Endothelial cell of umbilical vein (primary cell): ENCODE measurements around a stretch of chr1.

GRCh38 chr1:225693961-225694651, 41.2 kb upstream of the ENAH start:
- PRO-cap: bidirectional peak, plus-strand start at chr1:225694423, minus-strand start at chr1:225694237
CAGE:
- cytosol, long polyA minus RNA: no peak
- cytosol, long polyA plus RNA: no peak
- long polyA plus RNA: no peak
- nucleus, long polyA minus RNA: no peak
- nucleus, long polyA plus RNA: no peak

DNA sequence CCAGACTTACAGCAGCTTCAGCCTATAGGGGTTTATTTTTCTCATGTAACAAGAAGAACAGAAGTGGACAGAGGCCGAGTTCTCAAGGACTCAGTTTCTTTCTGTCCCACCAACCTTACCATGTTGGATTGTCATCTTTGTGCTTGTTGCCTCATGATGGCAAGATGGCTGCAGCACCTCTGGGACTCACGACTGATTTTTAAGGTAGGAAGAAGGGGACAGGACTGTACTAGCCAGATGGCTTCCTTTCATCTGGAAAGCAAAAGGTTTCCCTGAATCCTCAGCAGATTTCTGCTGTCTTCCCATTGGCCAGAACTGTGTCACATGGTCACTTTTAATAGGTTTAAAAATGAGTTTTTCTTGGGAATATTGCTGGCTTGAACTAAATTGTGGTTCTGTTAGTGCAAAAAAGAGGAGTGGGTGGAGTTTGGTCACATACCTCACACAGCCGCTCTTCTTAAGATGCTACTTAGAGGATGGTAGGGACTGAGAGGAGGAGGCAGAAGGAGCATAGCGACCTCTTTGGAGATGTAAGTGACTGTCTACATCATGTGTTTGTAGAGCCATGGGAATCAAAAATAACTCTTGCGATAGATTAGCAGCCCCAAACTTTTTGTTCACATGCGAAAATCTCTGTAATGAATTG, 48.1 kb upstream of the ENAH start:
- PRO-cap: no peak
CAGE:
- cytosol, long polyA minus RNA: no peak
- cytosol, long polyA plus RNA: no peak
- long polyA plus RNA: no peak
- nucleus, long polyA minus RNA: no peak
- nucleus, long polyA plus RNA: no peak

DNA sequence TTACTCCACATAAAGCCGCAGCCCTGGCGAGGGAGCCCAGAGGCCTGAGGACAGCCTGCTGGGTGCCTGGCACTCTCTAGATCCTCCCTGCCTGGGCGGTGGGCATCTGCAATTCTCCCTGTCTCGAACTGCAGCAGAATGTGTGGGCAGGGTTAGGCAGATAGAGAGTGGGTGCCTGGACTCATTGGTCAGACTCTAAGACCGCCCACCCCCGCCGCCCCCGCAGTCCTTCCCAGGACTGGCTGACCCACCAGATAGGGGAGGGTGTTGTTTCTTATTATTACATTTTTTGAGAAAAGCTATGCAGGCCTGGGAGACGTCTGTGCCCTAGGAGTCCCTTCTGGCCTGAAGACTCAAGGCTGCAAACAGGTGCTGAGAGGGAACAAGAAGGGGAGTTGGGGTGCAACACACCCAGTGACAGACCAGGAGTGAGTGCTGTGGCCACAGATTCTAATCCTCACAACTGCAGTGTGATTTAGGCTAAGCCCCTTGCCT, 14.1 kb downstream of the EPHX1 start:
- PRO-cap: no peak
CAGE:
- cytosol, long polyA minus RNA: no peak
- cytosol, long polyA plus RNA: no peak
- long polyA plus RNA: no peak
- nucleus, long polyA minus RNA: no peak
- nucleus, long polyA plus RNA: no peak

GRCh38 chr1:225889657-225890211, 788 bp upstream of the LEFTY1 start:
- PRO-cap: no peak
CAGE:
- cytosol, long polyA minus RNA: no peak
- cytosol, long polyA plus RNA: no peak
- long polyA plus RNA: no peak
- nucleus, long polyA minus RNA: no peak
- nucleus, long polyA plus RNA: no peak

GRCh38 chr1:225891131-225891846, 2.3 kb upstream of the LEFTY1 start:
- PRO-cap: no peak
CAGE:
- cytosol, long polyA minus RNA: no peak
- cytosol, long polyA plus RNA: no peak
- long polyA plus RNA: no peak
- nucleus, long polyA minus RNA: no peak
- nucleus, long polyA plus RNA: no peak

GRCh38 chr1:225919834-225920560, 4.1 kb downstream of the PYCR2 start:
- PRO-cap: no peak
CAGE:
- cytosol, long polyA minus RNA: no peak
- cytosol, long polyA plus RNA: no peak
- long polyA plus RNA: no peak
- nucleus, long polyA minus RNA: no peak
- nucleus, long polyA plus RNA: start-site peak on the minus strand at chr1:225919909-225919996, 18 and 19 reads in 2 replicates; start-site peak on the minus strand at chr1:225920056-225920106, 52 and 16 reads in 2 replicates

DNA sequence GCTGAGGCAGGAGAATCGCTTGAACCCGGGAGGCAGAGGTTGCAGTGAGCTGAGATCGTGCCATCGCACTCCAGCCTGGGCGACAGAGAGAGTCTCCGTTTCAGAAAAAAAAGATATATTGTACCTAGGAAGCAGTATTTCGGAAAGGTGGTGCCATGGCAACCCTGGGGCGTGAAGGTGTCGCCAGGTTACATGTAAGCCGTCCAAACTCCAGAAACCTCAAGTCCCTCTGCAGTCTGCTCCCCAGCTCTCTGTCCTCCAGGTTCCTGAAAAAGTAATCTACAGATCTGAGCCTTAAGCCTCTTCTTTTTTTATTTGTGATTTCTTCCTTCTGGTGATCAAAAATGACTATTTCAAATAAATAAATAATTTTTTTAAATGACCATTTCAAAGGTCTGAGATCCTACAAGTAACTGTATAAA, 1.6 kb upstream of the SDE2 start:
- PRO-cap: no peak
CAGE:
- cytosol, long polyA minus RNA: no peak
- cytosol, long polyA plus RNA: no peak
- long polyA plus RNA: no peak
- nucleus, long polyA minus RNA: no peak
- nucleus, long polyA plus RNA: no peak

DNA sequence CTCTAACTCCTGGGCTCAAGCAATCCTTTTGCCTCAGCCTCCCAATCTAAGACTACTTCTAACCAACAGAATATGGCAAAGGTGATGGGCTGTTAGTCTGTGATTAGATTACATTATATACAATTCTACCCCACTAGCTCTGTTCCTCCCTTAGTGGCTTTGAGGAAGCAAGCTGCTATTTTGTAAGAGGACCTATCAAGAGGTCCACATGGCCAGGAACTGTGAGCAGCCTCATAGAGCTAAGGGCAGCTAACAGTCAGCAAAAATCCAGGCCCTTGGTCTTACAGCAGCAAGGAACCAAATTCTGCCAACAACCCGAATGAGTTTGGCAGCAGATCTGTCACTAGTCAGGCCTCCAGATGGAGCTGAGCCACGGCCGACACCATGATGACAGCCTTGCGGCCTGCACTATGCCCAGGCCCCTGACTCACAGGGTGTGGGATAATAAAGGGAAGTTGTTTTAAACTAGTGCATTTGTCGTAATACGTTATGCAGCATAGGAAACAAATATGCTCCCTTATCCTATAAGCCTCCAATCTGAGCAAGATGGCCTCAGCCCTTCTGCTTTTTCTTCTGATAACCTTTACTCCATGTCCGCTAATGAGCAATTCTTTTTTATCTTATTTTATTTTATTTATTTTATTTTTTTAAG, 28.0 kb upstream of the H3-3A start:
- PRO-cap: no peak
CAGE:
- cytosol, long polyA minus RNA: no peak
- cytosol, long polyA plus RNA: no peak
- long polyA plus RNA: no peak
- nucleus, long polyA minus RNA: no peak
- nucleus, long polyA plus RNA: no peak

DNA sequence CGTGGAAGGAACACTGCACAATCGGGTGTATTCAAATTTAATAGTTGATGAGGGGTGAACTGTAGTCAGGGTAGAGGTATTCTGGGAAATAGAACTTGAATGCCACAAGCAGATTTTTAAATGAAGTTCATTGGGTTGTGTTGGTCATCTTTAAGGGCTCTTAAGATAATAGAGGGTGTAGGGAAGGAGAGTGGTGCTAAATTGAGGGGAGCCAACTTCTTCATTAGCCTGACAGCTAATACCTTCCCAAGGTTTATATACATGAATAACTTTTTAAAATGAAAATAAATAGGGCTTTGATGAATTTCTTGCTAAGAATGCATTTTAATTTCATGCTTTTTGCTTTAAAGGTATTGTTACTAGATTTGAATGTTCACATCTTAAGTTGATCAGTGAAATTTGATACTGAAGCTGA, 2.6 kb downstream of the H3-3A start:
- PRO-cap: no peak
CAGE:
- cytosol, long polyA minus RNA: no peak
- cytosol, long polyA plus RNA: no peak
- long polyA plus RNA: no peak
- nucleus, long polyA minus RNA: start-site peak on the plus strand centred at position 307 of the sequence, 245 bp wide, 14 reads
- nucleus, long polyA plus RNA: no peak

- PRO-cap: unidirectional peak, plus-strand start at chr1:226308721
CAGE:
- cytosol, long polyA minus RNA: no peak
- cytosol, long polyA plus RNA: no peak
- long polyA plus RNA: no peak
- nucleus, long polyA minus RNA: no peak
- nucleus, long polyA plus RNA: no peak
These were observed 585 bp downstream of the LIN9 start for GRCh38 chr1:226308087-226309070.

DNA sequence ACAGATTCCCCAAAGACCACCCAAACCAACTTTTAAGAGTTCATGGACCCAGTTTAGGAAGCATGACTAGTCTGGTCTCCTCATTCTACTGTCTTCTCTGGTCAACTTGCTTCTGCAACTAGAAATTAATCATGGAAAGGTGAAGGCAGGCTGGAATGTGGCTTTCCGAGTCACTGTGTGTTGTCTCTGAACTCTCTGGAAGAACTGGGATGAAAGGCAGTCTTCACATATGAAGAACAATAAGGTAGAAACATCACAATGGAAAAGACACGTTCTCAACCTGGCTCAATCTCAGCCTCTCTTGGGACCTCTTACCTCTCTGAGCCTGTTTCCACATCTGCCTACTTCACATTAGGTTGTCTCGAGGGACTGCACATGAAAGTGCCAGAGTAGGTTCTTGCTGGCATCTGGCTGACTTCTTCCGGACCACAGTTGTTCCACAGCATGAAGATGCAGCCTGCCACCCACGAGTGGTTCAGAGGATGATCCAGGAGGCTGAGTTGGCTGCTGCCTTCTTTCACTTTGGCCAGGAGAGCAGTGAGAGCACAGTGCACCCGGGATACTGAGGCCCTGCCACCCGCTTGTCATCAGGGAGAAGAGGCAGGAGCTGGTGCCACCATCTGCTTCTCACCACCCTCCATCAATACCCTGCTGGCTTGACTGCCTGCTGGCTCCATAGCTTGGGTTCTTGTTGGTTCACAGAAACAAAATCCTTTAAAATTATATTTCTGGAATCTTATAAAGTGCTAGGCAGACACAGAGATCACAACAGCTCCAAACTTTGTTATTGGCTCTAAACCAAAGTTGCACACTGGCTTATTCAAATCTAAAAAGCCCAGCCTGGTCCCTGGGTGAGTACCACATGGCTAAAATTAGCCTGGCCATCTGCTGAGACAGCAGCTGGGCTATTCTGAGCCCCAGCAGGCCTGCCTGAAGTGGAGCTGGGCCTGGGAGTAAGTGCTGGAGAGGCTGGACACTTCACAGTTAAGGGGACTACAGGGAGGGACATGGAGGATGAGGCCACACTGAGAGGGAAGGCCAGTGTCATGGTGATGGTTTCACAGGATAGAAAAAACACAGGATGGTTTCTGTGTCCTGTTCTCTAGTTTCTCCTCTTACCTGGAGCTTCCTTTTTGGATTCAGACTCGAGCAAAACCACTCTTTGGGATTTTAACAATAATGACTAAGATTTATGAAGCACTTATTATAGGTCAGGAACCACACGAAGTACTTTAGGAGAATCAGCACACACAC, 46.9 kb upstream of the LIN9 start:
- PRO-cap: no peak
CAGE:
- cytosol, long polyA minus RNA: no peak
- cytosol, long polyA plus RNA: no peak
- long polyA plus RNA: no peak
- nucleus, long polyA minus RNA: no peak
- nucleus, long polyA plus RNA: no peak

GRCh38 chr1:226400474-226401092, 7.3 kb downstream of the PARP1 start:
- PRO-cap: no peak
CAGE:
- cytosol, long polyA minus RNA: no peak
- cytosol, long polyA plus RNA: no peak
- long polyA plus RNA: no peak
- nucleus, long polyA minus RNA: no peak
- nucleus, long polyA plus RNA: no peak

GRCh38 chr1:226587036-226587350, 38.4 kb downstream of the STUM start:
- PRO-cap: no peak
CAGE:
- cytosol, long polyA minus RNA: no peak
- cytosol, long polyA plus RNA: no peak
- long polyA plus RNA: no peak
- nucleus, long polyA minus RNA: no peak
- nucleus, long polyA plus RNA: no peak

- PRO-cap: no peak
CAGE:
- cytosol, long polyA minus RNA: no peak
- cytosol, long polyA plus RNA: no peak
- long polyA plus RNA: no peak
- nucleus, long polyA minus RNA: no peak
- nucleus, long polyA plus RNA: no peak
These were observed 83.9 kb downstream of the ITPKB start for GRCh38 chr1:226655113-226655700.

DNA sequence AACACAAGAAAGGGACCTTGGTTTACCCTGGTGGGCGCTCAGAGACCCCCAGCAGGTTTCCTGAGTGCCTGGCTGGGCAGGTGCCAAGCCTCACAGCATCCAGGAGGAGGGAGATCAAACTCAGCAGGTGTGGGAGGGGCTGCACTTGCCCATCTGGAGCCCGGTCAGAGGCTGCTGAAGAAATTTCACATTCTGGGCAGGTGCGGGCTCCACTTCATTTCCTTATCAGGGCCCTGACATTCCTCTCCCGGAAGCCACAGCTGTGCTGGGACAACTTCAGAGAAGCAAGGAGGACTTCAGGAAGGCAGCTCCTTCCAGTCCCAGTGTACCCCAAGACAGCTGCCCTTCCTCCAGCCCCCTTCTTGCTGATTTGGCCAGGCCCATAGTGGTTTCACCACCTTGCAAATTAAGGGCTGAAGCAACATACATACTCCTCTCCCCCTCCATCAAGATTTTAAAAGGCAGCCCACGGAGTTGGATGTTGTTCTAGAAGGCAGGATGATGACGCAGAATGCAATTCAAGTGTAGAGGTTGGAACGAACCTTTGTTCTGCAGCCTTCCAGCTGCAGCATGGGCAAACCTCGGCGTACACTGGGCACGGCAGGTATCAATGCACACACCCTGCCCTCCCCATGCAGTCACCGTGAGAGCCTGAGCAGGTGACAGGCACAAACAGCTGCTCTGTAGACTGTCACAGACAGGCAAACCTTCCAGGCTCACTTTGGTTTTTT, 82.7 kb downstream of the ITPKB start:
- PRO-cap: no peak
CAGE:
- cytosol, long polyA minus RNA: no peak
- cytosol, long polyA plus RNA: no peak
- long polyA plus RNA: no peak
- nucleus, long polyA minus RNA: no peak
- nucleus, long polyA plus RNA: no peak

GRCh38 chr1:226664095-226665289, 74.6 kb downstream of the ITPKB start:
- PRO-cap: unidirectional peak, plus-strand start at chr1:226664205; bidirectional peak, plus-strand start at chr1:226664847, minus-strand start at chr1:226664565
CAGE:
- cytosol, long polyA minus RNA: no peak
- cytosol, long polyA plus RNA: no peak
- long polyA plus RNA: no peak
- nucleus, long polyA minus RNA: no peak
- nucleus, long polyA plus RNA: no peak

DNA sequence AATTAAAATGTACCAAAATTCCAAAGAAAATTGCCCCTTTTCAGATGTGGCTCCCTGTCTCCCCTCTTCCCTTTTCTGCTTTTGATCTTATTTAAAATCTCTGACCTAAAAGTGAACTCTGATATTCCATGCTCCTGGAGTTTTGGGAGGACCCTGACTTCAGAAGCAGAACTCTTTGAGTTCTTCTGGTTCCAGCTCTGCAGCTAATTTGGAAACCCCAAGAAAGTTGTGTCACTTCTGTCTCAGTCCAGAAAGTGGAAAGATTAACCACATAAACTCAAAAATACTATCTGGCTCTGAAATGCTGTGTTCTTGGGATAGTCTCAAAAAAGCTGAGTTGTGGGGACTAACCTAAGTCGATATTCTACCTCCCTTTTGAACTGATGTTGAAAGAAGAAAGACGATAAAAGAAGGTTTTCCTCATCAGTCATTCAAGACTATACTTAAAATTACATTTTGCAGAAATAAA, 59.8 kb downstream of the ITPKB start:
- PRO-cap: no peak
CAGE:
- cytosol, long polyA minus RNA: no peak
- cytosol, long polyA plus RNA: no peak
- long polyA plus RNA: no peak
- nucleus, long polyA minus RNA: no peak
- nucleus, long polyA plus RNA: no peak

- PRO-cap: no peak
CAGE:
- cytosol, long polyA minus RNA: no peak
- cytosol, long polyA plus RNA: no peak
- long polyA plus RNA: no peak
- nucleus, long polyA minus RNA: no peak
- nucleus, long polyA plus RNA: no peak
These were observed 50.7 kb downstream of the ITPKB start for GRCh38 chr1:226688260-226688848.

DNA sequence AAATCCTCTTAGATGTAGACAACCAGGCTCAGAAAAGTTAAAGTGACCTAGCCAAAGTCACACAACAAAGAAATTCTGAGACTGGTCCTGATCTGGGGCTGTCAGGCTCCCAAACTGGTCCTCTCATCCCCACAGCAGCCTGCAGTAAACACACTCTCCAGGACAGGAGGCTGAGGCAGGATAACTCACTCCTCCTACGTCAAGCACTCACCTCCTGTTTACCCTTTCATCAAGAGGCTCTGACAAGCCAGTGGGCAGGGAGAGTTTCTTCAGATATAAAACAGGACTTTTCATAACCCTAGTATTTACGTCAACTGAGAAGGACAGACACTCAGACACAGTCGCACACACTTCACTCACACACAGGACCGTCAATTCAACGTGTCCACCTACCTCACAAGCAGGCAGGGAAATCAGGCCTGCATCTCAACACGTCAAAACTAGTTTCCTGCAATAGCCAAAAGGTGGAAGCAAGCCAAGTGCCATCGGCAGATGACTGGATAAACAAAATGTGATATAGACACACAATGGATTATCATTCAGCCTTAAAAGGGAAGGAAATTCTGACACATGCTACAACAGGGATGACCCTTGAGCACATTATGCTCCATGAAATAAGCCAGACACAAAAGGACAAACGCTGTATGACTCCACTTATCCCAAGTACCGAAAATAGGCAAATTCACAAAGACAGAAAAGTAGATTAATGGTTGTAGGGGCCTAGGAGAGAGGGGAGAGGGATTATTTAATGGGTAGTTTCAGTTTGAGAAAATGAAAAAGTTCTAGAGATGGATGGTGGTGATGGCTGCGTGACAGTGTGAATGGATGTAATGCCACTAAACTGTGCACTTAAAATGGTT, 48.5 kb downstream of the ITPKB start:
- PRO-cap: no peak
CAGE:
- cytosol, long polyA minus RNA: no peak
- cytosol, long polyA plus RNA: no peak
- long polyA plus RNA: no peak
- nucleus, long polyA minus RNA: no peak
- nucleus, long polyA plus RNA: no peak

DNA sequence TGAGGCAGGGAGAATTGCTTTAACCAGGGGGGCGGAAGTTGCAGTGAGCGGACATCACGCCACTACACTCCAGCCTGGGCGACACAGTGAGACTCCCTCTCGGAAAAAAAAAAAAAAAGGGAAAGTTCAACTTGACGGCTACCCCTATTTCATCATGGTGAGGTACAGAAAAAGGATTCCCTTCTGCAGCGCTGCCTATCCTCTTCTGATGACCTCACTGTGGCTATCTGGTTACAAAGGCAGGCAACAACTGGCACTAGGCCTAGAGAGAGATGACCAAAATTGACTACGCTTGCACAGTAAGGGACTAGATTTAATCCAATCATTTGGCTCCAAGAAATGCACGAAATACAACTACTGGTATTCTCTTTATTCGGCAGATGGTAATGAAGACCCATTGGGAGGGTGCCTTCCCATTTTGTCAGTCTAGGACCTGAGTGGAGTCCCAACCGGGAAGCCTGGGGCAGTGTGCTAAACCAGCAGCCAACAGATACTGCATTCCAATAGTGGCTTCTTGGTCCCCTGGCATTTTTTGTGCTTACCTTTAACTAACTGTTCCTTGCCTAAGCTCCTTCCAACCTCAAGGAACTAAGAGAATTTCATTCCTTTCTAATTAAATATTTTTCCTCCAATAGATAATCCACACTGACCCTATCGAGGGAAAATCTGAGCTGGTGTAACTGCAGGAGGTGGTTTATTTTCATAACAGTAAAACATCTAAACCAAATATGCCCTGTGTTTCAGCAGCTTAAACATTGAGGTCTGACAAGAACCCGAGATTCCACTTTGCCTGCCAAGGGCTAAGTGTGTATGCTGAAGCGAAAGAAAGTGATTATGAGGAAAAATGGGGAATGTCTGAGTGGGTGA, 36.6 kb downstream of the ITPKB start:
- PRO-cap: no peak
CAGE:
- cytosol, long polyA minus RNA: no peak
- cytosol, long polyA plus RNA: no peak
- long polyA plus RNA: no peak
- nucleus, long polyA minus RNA: no peak
- nucleus, long polyA plus RNA: no peak